Neural progenitor cell (in vitro differentiated cells): ENCODE results near the genes OTUD5, CACNA1F, GAGE12H and CENPVL3.

DNA sequence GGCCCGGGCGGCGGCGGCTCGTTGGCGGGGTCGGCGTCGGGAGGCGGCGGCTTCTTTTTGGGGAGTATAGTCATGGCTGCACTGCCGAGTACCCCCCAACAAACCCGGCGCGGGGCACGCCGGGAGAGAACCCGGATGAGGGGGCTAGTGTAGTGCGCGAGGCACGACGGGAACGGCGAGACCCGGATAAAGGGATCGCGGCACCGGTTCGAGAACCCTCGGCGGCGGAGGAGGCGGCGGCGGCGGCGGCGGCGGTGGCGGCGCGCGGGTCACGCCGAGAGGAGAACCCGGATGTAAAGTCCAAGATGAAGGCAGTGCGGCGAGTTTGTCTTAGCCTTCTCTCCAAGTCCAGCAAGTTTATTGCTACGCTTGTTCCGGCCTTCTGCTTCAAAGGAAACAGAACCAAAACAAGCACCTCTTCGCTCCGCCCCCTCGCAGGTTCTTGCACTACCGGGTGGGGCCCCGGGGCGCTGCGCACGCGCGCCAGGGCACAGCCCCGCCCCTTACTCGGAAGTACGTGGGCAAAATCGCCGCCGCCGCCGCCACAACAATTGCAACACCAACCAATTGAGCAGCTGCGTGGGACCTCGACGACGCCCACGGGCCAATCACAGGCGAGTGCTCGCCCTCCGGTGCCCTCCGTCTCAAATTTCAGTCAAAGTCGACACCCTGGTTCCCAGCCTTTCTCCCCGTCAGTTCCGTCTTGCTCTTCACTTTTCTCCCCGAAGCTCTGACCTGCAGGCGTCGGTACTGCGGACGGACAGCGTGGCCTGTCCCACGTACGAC, at the start of gene OTUD5:
OTUD5 (minus strand) TSS at position 111 of the 786 bp plus-strand sequence.
- RAMPAGE, long total RNA, result no peak

GRCh38 chrX:48961453-48962118, 4.2 kb upstream of the OTUD5 start:
- RAMPAGE, long total RNA, result no peak

DNA sequence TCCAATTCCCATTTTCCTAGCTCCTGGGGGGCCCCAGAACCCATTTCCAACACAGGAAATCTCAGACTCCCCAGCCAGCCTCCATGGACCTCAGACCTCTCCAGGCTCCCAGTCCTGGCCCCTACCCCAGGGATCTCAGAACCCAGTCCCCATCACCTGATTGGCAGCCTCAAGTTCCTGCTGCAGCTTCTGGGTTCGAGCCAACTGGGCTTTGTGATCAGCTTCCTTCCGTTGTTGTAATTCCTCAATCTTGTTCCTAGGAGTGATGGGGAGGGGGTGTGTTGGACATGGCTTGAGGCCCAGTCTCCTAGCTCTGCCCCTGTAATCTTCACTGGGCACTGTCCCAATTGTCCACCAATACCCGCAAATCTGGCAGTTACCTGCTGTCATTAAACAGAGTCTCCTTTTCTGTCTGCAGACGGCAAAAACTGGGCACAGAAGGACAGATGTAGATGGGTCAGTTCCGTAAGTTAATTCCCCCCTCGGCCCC, 12.6 kb downstream of the GRIPAP1 start:
- RAMPAGE, long total RNA, result no peak

DNA sequence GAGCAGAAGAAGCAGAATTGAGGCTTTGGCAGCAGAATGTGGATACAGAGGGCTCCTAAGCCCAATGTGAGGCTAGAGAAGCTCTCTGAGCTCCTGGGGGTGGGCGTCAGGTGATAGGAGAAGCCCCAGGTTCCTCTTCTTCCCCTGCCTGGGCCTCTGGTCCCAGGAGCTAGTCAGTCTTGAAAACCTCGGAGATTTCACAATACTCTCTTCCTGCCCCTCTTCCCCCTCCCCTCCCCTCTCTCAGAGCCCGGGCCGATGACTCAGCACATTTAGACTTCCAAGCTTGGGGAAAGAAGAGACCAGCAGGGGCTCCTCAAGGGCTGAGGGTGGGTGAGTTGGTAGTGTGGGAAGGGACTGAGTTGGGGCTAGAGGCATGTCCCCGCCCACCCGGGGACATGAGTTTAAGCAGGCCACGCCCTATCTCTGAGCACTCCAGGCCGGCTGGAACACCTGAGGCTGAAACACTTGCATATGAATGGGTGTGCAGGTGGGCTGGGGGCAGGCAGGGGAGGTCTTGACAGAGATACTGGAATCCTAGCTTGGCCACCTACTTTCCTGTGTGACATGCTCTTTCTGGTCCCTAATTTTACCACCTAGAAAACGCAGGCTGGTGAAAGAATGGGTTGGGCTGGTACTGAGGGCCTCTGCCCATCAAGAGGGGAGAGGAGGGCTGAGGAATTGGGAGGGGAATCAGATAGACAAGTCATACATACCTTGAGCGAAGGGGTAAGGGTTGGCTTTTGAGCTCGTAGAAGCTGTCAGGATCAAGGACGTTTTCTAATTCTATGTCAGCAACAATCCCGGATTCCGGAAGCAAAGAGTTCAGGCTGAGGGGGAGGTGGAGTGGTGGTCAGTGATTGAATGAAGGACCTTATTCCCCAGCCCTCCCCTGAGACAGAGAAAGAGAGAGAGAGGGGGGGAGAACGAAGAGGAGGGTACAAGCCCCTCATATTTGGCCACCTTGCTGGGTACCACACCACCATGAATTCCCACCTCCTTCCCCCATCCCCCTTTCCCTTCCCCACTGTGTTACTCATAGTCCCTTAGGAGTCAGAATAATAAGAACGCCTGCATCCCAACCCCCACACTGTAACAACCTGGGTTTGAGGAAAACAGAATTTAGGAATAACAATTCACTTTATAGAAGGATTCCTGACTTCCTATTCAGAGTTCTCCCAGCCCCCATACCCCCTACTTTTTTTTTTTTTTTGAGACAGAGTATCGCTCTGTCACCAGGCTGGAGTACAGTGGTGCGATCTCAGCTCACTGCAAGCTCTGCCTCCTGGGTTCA, 3.0 kb downstream of the TFE3 start:
- RAMPAGE, long total RNA, result no peak

GRCh38 chrX:49141645-49142526, 18.4 kb upstream of the GPKOW start:
- RAMPAGE, long total RNA, result no peak

- RAMPAGE, long total RNA, result no peak
These were observed 6.5 kb upstream of the MAGIX start for GRCh38 chrX:49155814-49156643.

- RAMPAGE, long total RNA, result no peak
These were observed 900 bp downstream of the PLP2 start for GRCh38 chrX:49172307-49173288.

DNA sequence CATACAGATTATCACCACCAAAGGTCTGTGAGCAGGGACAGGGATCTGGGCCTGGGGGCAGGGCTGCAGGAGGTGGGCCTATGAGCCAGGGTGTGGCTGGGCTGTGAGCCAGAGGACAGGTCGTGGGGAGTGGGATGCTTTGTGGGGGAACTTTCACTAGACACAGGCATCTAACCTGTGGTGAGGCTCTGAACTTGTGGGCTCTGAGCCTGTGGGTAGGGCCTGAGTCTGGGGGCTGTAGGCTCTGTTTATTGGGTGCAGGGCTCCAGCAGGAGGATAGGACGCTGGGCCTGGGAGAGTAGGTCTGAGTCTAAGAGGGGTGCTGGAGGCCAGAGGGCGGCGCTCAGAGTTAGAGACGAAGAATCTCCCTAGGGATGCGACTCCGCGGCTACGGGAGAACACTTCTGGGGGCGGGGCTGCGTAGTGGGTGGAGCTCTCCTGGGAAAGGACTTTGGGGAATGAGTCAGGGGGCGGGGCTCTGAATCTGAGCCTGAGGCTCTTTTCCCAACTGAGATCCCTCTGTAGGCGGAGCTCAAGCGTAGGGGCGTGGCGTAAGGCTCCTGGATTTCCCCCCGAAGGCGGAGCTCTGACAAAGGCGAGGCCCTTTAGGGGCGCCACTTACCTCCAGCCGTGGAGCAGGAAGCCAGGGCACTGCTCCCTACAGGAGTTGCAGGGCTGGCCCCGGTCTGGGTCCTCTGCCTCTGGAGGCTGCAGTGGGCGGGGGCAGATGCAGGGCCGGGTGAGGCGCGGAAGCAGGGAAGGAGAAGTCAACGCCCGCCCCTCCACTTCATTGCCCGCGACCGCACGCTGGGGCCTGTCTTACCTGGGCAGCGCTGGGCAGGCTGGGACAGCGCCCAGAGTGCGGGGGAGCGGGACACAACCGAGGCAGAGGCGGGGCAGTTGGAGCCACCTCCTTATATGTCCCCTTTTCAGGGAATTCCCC, 1.9 kb downstream of the PRICKLE3 start:
- RAMPAGE, long total RNA, result no peak

GRCh38 chrX:49184946-49185345, 1.2 kb downstream of the PRICKLE3 start:
- RAMPAGE, long total RNA, result no peak

DNA sequence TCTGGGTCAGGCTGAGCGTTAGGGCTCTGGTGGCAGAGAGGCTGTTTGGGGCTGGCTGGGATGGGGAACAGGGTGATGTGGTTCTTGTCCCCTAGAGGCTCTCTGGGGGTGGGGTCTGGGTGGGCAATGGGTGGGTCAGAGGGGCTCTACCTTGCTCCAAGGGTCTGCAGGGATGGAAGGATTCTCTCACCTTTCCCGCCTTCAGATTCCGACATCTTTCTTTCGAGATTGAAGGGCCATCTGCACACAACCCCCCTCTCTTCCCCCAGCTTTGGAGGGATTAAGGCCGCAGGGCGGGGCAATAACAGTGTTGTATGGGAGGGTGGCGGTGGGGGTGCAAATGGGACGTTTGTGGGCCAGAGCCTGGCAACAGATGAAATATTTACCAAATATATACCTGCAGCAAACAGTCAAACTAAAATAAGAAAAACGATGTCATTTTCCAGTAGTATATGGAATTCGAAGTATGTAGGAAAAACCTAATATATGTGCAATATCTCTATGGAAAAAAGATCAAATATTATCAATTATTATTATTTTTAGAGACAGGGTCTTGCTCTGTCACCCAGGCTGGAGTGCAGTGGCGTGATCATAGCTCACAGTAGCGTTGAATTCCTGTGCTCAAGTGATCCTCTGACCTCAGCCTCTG, at the start of gene CACNA1F:
CACNA1F (minus strand) TSS at position 246 of the 649 bp plus-strand sequence.
- RAMPAGE, long total RNA, result no peak

DNA sequence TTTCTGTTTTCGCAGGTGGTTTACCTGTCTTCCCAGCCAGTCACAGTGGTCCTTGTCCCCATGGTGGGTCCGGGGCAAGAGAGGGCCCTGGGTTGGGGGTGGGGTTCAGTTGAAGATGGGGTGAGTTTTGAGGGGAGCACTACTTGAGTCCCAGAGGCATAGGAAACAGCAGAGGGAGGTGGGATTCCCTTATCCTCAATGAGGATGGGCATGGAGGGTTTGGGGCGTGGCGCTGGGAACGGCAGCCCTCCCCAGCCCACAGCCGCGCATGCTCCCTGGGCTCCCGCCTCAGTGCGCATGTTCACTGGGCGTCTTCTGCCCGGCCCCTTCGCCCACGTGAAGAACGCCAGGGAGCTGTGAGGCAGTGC, at the start of gene GAGE12H:
GAGE12H (plus strand) TSS at position 311 of the 368 bp plus-strand sequence.
- RAMPAGE, long total RNA, result no peak

- RAMPAGE, long total RNA, result no peak
These were observed 715 bp downstream of the CLCN5 start for GRCh38 chrX:49922852-49923770.

DNA sequence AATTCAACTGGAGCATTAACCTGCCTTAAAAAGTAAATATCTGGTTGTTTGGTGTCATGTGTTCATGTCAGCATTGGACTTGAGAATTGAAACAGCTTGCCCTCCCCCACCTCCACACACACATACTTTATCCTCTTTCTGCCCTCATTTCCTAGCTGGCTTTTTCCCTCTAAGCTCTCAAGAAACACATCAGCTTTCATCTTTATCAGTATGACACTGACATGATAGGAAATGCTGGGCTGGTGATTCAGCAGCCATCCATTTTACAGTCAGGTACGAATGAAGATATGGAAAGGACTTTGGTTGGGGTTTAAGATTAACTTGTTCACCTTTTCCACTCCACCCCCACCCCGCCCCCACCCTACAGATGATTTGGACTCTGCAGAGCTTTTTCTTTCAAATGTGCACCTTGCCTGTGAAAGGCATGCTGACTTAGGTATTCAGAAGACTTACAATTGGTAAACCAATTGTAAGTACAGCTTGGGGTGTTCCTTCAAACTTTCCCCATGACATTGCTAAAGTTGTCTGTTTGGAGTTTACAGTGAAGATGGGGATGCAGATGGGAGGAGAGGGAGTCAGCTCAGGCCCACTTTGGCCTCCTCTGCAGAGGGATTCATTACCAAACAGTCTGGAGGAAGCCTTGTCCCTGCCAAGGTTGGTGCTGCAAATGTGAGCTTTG, 132.5 kb downstream of the AKAP4 start:
- RAMPAGE, long total RNA, result no peak

DNA sequence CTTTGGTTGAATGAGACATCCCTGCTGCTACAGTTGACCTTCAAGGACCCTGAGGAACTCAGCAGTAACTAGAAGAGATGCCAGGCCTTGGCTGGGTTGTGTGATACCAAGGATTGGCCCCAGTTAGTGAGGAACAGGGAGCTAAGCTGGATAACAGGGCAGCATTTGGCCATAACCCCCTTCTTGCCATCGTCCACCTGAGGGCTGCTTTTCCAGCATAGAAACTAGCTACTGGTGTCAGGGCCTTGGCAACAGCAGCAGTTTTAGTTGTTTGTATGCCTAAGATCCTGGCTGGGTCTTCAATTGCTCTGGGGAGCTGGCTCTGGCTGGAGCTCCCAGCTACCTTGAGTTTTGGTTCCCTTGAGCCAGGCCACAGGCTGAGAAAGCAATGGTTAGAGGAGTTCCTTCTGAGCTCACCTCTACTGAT, 124.4 kb upstream of the DGKK start:
- RAMPAGE, long total RNA, result no peak

DNA sequence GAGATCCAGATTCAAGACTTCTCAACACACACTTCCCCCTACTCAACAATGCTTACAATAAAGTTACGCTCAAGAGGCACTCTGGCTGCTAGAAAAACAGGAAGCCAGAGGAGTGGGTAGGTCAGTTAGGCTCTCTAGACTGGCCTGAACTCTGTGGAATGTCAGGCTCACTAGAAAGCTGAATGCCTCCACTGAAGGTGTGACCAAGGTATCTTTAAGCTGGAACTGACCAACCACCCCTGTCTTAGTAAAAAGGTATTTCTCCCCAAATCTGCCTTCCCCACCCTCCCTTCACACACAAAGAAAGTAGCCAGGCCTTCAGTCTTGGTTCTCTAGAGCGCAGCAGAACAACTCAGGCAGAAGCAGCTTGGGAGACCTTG, 43.1 kb downstream of the SHROOM4 start:
- RAMPAGE, long total RNA, result no peak

GRCh38 chrX:50799613-50800005, 14.4 kb downstream of the SHROOM4 start:
- RAMPAGE, long total RNA, result no peak

GRCh38 chrX:51495599-51495982, 801 bp downstream of the NUDT11 start:
- RAMPAGE, long total RNA, result no peak

DNA sequence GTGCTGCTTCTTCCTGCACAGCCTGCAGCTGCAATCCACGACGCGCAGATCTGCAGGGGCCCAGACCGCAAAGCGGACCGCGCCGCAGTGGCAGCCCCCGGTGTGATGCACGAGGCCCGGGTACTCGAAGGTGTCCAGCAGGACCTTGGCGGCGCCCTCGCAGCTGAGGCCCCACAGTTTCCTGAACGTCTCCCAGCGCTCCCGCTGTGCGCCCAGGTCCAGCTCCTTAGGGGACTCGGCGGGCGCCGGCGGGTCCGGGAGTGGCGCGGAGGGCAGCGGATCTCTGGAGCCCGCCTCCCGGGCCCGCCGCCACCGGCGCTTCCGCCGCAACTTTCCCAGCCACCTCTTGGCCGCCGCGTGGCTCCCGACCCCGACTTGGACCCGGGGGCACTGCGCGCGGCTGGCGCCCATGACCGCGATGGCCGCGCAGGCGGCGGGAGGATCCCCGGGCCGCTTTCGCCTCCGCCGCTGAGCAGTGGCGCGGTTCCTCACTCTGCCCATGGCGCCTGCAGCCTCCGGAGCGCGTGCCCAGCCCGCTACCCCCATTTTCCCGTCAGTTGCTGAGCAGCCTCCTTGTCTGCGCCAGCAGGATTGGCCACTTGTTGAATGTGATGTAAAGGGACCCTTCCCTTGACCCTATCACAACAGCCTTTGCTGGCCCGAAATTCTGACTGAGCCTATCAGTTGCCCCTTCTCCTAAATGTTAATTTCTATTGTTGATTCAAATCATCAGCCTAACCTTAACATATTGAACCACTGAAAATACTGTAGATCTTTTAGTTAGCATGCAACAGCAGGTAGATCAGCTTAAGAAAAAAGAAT, at the start of gene CENPVL3:
CENPVL3 (minus strand) TSS at position 540 of the 822 bp plus-strand sequence.
- RAMPAGE, long total RNA, result no peak

DNA sequence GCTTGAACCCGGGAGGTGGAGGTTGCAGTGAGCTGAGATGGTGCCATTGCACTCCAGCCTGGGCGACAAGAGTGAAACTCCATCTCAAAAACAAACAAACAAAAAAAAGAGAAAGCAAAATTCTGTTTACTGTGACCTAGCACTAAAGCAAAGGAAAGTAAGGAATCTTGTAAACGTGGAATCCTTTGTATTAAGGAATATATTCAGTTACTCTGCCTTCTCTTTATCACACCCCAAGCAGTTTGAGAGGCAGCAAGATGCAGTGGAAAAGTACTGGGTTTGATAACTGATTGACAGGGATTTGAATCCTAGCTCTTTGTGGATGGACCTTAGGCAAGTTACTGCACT, 42.6 kb upstream of the MAGED1 start:
- RAMPAGE, long total RNA, result no peak

- RAMPAGE, long total RNA, result no peak
These were observed 5.4 kb downstream of the TSPYL2 start for GRCh38 chrX:53087685-53087936.